Smooth muscle cell (in vitro differentiated cells): ENCODE results near the gene INHBB.

DNA sequence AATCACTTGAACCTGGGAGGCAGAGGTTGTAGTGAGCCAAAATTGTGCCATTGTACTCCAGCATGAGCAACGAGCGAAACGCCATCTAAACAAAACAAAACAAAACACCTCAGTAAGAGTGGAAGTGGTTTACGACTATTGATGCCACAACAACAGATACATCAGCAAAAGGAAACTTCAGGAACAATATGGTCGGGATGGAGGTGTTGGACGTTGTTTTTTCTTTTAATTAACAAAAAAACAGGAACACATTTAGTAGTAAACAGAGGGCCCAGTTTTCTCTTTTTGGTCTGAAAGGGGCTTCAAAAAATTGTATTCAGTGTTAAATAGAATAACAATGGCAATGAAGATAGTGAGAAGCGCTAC lies 9.8 kb upstream of the TMEM185B start:
- RAMPAGE, long total RNA: no peak

DNA sequence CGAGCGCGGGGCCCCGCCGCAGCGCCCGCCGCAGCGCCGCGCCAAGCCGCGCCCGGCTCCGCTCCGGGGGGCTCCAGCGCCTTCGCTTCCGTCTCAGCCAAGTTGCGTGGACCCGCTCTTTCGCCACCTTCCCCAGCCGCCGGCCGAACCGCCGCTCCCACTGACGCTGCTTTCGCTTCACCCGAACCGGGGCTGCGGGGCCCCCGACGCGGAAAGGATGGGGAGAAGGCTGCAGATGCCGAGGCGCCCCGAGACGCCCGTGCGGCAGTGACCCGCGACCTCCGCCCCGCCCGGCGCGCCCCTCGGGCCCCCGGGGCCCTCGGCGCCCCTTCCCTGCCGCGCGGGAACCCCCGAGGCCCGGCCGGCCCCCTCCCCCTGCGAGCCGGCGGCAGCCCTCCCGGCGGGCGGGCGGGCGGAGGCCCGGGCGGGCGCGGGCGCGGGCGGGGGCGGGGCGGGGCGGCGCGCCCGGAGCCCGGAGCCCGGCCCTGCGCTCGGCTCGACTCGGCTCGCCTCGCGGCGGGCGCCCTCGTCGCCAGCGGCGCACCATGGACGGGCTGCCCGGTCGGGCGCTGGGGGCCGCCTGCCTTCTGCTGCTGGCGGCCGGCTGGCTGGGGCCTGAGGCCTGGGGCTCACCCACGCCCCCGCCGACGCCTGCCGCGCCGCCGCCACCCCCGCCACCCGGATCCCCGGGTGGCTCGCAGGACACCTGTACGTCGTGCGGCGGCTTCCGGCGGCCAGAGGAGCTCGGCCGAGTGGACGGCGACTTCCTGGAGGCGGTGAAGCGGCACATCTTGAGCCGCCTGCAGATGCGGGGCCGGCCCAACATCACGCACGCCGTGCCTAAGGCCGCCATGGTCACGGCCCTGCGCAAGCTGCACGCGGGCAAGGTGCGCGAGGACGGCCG lies at the start of gene INHBB:
INHBB (plus strand) TSS at position 493 of the 904 bp plus-strand sequence.
- RAMPAGE, long total RNA: no peak

- RAMPAGE, long total RNA: no peak
Measured at GRCh38 chr2:120395641-120396286, 49.8 kb downstream of the INHBB start.

DNA sequence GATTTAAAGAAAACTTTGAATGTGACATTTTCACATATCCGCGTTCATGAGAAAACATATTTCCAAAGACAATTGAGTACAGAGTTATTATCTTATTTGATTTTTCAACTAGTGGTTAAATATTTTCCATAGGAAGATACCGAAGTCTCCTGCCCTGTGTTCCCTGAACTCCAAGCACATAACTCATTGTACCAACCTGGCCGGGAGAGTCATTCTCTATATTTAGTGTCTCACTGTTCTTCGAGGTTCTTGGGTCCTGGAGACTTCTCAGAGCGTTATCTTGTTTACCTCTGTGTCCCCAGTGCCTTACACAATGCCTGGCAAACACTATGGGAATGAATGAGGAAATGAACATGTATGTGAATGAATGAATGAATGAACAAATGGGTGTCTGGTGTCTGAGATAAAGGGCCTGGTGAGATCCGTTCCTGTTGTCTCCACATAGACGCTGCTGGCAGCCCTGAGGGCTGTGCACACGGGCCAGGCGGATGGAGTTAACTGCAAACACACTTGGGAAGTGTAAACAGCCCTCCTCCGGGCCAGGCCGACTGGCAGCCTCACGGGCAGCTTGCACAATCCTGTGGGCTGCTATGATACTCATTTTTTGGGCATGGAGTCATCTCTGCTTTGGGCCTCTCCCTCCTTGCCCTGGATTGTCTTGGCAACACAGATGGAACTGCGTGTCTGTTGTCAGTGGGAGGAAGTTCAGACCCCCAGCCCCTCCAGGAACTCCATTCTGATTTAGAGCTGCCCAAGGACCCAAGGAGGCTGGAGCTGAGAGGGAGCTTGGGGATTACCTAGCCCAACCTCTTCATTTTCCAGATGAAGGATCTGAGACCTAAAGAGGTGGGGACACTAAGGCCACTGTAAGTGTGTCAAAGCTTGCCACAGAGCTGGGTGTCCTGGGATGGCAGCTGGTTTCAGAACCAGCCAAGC lies 124.3 kb downstream of the INHBB start:
- RAMPAGE, long total RNA: no peak

DNA sequence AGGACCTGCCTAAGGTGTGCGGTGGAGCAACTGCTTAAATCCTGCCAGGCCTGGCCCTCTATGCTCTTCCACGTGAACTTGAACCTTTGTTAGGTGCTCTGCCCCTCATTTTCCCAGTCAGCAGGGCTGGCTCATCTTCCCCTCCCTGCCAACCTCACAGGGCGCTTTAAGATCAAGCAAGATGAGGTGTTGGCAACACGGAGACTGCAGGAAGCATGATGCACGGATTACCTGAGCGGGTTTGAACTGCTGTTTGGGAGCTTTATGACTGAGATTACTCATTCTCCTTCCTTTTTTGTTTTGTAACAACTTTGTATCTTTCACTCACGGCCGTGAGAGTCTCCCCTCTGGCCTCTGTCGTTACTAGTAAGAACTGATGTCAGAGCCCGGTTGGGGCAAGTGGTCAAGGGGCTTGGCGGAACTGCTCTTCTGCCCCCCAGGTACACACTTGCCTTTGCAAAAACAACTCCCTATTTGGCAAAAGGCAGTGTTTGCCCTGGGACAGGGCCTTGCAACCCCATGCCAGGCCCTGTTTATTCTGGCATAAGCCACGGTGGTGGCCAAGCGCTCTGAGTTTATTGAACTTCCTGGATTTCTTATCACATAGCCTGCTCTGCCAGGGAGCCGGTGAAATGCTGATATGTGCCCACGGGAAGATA lies 127.7 kb downstream of the INHBB start:
- RAMPAGE, long total RNA: no peak

- RAMPAGE, long total RNA: no peak
Measured at GRCh38 chr2:120535995-120536439, 190.1 kb downstream of the INHBB start.

DNA sequence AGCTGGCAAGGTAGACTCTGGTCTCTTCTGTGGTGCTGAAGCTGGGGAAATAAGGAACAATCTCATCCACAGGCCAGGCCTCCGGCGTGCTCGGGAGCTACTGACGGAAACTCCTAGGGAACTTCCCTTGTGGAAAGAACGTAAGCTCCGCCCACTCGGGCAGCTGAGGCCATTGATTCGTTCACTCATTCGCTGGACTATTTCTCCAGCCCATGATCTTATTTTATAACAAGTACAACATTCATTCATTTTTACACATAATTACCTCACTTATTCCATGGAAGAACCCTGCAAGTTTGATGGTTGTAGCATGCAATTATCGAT lies 182.4 kb upstream of the GLI2 start:
- RAMPAGE, long total RNA: no peak

- RAMPAGE, long total RNA: no peak
Measured at GRCh38 chr2:120596837-120597462, 138.7 kb upstream of the GLI2 start.

- RAMPAGE, long total RNA: no peak
Measured at GRCh38 chr2:120630063-120630748, 105.5 kb upstream of the GLI2 start.

DNA sequence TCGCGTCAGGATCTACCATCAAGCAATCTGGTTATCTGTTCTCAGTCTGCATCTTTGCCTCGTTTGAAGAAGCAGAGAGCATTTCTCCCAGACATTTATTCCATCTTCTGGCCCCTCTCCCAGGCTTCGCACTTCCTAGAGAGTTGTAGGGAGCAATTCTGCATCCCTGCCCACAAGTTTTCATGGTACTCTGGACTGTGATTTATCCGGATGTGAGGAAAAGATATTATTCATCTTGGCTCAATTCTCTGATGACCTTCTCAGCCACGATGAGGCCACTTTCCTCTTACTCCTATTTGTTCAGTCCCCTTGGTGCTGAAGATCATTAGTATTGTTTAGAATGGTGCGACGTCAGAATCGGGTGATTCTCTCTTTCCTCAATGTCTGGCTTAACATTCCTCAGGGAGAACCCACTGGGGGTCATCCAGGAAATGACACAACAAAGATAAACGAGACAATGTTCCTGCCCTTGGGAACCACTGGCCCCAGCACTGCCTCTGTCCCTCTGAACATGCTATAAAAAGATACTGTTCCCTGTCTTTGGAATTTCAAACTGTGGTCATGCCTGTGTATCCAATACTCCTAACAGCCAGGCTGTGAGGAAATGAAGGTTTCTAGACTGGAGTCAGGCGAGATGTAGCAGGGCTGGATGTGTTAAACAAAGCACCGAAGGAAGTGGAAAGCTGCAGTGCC lies 13.0 kb upstream of the GLI2 start:
- RAMPAGE, long total RNA: no peak

GRCh38 chr2:120736412-120737492 lies 1.1 kb downstream of the GLI2 start:
- RAMPAGE, long total RNA: no peak

GRCh38 chr2:120765723-120766877 lies 30.4 kb downstream of the GLI2 start:
- RAMPAGE, long total RNA: start-site peak on the plus strand at chr2:120766289-120766343, 44 and 14 reads in 2 replicates

DNA sequence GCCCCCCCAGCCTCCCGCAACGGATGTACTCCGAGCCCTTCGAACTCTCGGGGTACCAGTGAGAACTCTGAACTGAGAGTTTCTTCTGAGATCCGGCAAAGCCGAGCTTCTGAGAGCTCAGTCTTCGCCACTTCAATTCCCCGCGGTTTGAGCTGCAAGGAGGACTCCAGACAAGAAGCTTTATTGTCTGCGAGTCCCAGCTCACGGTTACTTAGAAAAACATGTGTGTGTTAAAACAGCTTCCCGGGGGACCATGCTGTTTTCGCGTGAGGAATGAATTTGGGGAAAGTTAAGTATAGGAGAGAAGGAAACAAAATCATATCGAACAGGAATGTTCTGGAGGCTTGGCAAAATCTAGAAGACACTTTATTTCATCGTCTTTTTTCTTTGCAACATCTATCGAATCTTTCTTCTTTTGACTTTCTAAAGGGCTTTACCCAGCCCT lies 132.4 kb downstream of the GLI2 start:
- RAMPAGE, long total RNA: no peak

DNA sequence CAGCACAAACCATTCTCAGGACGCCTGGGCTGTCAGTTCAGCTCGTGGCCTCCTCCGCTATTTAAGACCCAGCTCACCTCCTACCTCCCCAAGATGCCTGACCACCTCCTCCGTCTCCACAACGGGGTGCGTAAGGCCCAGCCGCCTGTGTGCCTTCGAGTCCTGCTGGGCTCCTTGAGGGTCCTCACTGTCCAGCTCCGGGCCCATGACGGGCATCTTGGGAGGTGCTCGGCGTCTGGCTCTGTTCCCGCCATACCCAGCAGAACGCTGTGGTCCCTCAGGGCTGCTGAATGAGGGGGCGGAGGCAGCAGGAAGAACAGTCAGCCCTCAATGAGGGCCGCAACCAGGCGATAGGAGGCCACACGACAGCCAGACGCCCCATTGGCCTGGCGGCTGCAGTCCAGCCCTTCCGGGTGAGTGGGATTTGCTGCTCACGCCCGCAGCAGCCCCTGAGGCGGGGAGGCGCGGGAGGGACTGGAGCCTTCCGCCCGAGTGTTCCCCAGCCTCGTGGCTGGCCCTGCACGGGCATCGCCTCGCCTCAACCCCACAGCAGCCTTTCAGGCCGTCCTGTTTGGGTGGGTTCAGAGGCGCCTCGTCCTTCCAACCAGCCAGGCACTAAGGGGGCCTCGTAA lies 266.4 kb downstream of the TFCP2L1 start:
- RAMPAGE, long total RNA: no peak

- RAMPAGE, long total RNA: no peak
Measured at GRCh38 chr2:121039510-121039982, 245.5 kb downstream of the TFCP2L1 start.

DNA sequence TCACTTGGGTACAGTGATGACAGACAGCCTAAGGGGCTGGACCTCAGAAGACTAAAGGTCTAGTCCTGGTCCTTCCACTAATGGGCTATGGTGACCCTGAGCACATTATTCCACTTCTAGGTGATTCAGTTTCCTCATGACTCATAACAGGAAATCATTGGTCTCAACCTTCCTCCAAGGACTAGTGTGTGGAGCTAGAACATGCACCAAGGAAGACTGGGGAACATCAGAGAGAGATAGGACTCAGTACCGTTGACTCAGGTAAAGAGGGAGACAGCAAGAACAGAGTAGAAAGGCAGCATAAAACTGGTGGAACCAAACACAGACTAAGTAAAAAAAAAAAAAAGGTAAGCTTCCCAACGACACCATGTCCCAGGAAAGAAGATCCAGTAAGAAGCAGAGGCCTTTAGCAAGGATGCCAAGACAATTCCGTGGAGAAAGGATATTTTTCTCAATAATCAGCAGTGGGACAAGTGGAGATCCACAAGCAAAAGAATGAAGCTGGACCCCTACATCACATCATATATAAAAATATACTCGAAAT lies 63.9 kb downstream of the TFCP2L1 start:
- RAMPAGE, long total RNA: no peak

- RAMPAGE, long total RNA: no peak
Measured at GRCh38 chr2:121446975-121447760, 162.2 kb upstream of the TFCP2L1 start.

- RAMPAGE, long total RNA: no peak
Measured at GRCh38 chr2:121596208-121597098, 52.8 kb downstream of the CLASP1 start.

DNA sequence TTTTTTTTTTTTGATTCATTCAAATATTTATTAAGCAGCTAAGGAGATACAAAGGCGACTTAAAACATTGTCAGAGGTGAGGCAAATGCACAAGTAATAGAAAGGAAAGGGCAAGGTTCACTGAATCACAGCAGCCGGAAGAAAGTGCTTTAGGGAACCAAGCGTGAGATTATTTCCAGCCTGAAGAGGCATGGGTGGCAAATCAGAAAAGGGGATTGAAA lies 28.6 kb downstream of the NIFK start:
- RAMPAGE, long total RNA: no peak

DNA sequence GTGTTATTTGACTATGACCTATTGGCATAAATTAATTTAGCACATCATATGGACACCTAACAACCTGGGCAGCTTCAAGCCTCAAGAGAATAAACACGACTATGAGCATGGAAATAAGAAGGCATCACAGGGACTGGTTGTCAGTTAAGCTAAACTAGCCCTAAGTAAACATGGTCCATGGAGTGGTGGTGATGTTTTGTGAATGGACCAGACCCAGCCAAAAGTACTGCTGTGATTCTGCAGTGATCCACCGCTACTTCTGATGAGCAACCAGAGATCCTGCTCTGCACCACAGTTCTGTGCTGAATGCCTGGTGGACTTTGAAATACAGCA lies 960.7 kb upstream of the GYPC start:
- RAMPAGE, long total RNA: no peak